Right ventricle myocardium (tissue), 1 donor: ENCODE measurements around a stretch of chrX.

DNA sequence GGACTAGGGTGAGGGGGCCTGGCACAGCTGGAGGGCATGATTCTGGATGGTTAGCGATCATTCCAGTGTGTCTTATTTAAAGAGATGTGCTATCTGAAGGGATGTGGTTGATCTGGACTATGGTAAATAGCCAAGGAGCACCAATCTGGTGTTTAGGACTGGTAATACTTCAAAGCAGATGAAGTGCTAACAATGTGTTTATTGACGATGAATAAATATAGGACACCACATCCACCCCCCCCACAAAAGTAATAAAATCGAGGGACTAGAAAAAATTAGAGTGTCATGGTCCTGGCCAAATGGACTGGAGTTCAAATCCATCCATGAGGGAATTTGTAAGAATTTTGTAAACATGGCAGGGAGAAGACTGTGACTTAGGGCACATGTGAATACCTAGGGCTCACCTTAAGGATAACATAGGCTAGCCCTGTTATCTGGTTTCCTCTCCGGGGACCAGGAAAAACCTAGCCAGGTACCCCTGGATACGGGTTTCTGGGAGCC is 126.0 kb upstream of the NRK start:
- PRO-cap, 2 experiments: no peak in any of the 2 experiments

GRCh38 chrX:106169408-106169877 is 1.3 kb downstream of the PWWP3B start:
- PRO-cap, 2 experiments: no peak in any of the 2 experiments

DNA sequence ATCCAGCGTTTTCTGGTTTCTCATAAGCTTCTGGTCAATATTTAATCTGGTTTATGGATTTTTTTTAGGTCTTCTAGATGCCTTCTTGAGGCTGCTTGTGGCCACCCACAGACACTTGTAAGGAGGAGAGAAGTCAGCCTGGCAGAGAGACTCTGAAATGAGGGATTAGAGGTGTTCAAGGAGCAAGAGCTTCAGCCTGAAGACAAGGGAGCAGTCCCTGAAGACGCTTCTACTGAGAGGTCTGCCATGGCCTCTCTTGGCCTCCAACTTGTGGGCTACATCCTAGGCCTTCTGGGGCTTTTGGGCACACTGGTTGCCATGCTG is 7.7 kb downstream of the CLDN2 start:
- PRO-cap, 2 experiments: no peak in any of the 2 experiments

GRCh38 chrX:106959957-106960417 is 39.8 kb downstream of the CLDN2 start:
- PRO-cap, 2 experiments: no peak in any of the 2 experiments

DNA sequence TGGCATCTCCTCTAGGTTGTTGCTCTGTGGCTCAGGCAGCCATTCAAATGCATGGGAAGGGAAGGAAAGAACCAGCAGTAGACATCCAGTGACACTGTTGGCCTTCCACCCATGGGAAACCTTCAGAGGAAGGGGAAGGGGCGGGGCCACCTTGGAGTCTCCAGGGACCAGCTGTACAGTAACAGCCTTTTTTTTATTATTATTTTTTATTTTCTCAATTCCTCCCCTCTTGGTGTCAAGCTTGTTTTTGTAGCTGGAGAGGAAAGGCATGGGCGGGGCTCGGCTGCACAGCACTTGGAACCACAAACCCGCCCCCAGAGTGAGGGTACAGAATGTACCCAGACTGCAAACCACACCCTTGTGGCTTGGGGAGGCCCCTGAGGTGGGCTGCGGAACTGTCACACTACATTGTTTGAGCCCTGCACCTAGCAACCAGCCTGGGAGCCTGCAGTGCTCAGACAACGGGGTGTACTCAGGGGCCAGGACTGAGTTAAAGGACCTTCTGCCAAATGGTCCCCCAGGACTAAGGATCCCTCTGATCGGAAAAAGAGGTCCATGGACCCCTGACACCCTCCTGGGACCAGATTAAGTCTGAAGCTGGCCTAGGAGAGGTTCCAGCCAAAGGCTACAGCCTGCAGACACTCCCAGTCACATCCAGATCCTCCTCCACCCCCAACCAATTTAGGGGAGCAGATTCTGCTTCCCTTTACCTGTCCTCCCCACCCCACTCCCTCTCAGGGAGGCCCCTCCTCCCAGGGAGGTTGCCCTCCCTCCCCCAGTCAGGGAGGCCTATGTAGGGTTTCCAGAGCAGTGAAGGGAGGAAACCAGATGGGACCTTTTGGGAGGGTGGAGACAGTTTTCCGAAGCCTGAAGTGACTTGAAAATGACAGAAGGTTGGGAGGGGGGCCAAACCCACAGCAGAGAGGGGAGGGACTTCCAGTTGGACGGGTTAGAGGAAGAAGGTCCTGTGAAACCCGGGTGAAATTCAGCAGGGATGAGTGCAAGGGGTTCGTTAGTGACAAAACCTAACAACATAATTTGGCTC is 45.9 kb downstream of the PRPS1 start:
- PRO-cap, 2 experiments: peak in 2 of 2 experiments; most common plus-strand start position 457 of the sequence (in 1); most common minus-strand start position 812 of the sequence (in 1)

DNA sequence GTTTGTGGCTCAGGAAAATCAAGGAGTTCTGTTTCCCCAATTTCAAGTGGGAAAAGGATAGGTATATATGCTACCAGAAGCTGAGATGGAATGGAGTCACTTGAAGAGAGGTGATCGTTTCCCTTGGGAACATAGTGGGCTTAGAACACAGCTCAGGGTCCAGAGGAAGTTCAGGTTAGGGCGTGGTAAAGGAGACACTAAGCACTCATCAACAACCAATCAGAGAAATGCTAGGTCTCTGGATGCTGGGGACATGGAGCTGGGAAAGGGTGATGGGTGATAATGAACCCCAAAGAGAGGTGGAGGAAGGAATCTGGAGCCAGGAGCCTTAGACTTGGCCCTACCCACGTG is 63.5 kb downstream of the TSC22D3 start:
- PRO-cap, 2 experiments: peak in 1 of 2 experiments; most common minus-strand start position 268 of the sequence (in 1)

GRCh38 chrX:107715395-107716142 is 60.0 kb downstream of the TSC22D3 start:
- PRO-cap, 2 experiments: no peak in any of the 2 experiments

- PRO-cap, 2 experiments: no peak in any of the 2 experiments
Measured at GRCh38 chrX:107718096-107718611, 57.4 kb downstream of the TSC22D3 start.

- PRO-cap, 2 experiments: no peak in any of the 2 experiments
Measured at GRCh38 chrX:107756659-107756918, 19.0 kb downstream of the TSC22D3 start.

DNA sequence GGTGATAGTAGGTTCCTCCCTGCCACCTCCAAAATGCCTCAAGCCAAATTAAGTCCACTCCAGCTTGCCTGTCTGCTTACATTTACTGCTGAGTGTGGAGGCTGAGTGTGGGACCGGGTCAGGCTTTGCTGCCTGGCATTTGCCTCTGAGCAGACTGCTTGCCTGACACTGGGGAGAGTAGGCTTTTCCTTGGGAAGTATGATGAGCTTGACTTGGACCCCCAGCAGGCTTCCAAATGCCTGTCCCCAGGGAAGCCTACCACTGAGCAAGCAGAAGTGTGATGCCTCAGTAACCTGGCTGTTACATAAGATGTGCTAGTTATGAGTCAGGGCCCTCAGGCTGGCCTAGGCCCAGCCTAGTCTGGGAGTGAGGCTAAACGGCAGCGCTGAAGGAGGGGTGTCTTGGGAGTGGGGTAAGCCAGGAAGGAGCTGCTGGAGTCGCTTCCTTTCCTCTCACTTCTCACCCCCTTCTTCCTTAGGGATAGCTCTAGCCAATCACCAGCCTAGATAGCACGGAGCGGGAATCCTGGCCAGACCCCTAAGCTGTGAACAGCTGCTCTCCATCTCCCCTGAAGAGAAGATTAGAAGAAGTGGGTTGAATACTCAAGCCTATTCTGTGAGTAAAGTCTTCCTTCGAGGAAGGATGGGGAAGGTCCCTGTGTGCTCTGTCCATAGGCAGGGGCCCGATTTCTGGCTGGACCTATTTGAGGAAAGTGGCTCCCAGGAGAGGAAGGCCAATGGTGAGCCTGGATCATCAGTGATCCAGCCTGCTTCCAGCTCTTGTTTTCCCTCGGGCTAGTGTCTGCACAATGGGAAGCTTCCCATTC is 8.8 kb downstream of the TSC22D3 start:
- PRO-cap, 2 experiments: no peak in any of the 2 experiments

GRCh38 chrX:108625901-108626123 is 110.6 kb downstream of the IRS4 start:
- PRO-cap, 2 experiments: no peak in any of the 2 experiments

- PRO-cap, 2 experiments: no peak in any of the 2 experiments
Measured at GRCh38 chrX:108732588-108733234, 3.7 kb downstream of the IRS4 start.

DNA sequence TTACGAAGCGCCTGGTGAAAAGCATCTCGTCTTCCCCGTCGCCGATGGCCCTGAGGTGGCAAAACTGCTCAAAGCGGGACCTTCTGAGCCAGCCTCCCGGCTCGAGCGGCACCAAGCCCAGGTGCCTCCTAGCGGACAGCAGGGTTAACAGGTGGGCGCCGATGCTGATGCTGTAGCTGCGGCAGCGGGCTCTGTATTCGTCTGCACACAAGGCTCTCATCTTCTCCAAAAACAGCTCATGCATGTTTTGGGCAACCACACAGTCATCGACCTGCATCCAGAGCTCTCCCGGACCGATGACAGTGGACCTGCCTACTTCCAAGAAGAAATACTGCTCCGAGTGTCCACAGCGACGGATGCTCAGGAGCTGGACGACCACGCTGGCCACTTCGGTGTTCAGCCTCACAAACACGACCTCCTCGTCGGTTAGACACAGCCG is 1.2 kb downstream of the IRS4 start:
- PRO-cap, 2 experiments: no peak in any of the 2 experiments

DNA sequence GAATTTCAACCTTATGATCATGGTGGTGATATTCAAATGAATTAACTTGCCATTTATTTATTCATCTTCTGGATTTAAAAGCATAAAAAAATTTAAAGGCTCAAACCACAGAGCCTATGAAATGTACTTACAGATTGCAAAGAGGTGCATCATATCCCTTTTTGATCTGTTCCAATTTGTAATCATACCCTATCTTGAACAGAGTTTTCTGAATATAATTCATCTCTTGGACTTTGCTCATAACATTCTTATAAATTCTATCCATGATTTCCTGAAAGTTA is 43.9 kb upstream of the KCNE5 start:
- PRO-cap, 2 experiments: no peak in any of the 2 experiments

DNA sequence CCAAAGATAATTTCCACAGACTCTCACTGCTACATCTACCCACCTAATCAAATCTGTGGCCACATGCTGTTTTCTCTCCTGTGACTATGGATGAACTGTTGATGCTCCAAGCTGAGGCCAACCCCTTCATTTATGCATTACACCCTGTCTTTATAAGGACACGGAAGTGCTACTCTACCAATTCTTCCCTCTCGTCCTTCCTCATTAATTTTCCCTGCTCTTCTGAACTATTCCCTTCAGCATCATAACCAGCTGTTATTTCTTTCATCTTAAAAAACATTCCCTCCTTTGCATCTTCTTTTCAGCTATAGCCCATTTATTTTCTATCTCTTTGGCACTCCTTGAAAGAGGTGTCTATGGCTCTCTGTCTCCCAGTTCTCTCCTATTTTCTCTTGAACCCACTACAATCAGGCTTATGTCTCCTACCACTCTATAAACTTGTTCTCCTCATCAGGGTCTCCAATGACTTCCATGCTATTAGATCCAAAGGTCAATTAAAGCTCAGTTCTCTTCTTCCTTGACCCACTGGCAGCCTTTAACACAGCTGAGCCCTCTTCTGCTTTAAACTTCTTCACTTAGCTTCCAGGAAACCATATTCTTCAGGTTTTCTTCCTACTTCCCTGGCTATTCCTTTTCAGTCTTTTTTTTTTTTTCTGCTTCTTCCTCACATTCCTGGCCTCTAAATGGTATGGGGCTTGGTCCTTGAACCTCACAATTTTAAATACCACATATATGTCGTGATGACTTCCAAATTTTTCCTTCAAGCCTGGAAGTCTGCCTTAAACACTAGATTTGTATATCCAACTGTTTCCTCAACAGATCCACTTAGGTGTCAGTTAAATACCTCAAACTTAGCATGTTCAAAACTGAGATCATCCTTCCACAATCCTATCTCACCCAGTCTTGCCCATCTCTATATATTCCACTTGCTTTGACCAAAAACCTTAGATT is 44.6 kb downstream of the ACSL4 start:
- PRO-cap, 2 experiments: no peak in any of the 2 experiments

DNA sequence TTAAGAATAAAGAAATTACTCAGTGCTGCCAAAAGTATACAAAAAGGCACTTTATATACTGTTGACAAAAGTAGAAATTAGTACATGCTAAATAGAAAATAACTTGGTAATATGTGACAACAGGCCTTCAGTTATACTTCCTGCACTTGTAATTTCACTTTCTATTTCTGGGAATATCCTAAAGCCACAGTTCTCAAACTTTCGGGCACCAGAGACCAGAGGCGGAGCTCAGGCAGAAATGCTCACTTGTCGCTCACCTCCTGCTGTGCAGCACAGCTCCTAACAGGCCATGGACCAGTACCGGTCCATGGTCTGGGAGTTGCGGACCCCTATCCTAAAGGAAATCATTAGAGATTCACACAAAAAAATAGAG is 25.8 kb downstream of the ACSL4 start:
- PRO-cap, 2 experiments: no peak in any of the 2 experiments

GRCh38 chrX:110022855-110023179 is 19.9 kb downstream of the TMEM164 start:
- PRO-cap, 2 experiments: no peak in any of the 2 experiments

DNA sequence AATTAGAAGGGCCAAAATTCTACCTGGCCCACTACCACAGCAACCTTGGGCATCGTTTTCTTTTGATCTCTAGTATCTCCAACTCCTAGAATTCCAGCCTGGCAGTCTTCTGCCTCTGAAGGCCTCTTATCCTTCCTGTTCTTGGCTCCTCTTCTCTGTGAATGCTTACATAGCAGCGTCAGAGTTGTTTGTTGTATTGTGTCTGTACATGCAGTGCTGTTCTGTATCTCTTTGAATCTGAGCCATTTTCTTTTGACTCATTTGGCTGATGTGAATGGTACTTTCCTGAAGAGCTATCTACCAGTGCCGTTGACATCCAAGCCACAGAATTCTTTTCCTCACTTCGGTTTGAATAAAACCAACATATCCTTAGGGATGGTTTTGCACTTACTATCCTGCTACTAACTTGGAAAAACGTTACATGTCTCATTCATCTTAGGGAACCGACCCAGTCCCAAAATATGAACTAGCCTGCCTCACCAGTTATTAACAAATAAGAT is 79.3 kb downstream of the TMEM164 start:
- PRO-cap, 2 experiments: no peak in any of the 2 experiments

- PRO-cap, 2 experiments: no peak in any of the 2 experiments
Measured at GRCh38 chrX:110086418-110086921, 83.6 kb downstream of the TMEM164 start.

DNA sequence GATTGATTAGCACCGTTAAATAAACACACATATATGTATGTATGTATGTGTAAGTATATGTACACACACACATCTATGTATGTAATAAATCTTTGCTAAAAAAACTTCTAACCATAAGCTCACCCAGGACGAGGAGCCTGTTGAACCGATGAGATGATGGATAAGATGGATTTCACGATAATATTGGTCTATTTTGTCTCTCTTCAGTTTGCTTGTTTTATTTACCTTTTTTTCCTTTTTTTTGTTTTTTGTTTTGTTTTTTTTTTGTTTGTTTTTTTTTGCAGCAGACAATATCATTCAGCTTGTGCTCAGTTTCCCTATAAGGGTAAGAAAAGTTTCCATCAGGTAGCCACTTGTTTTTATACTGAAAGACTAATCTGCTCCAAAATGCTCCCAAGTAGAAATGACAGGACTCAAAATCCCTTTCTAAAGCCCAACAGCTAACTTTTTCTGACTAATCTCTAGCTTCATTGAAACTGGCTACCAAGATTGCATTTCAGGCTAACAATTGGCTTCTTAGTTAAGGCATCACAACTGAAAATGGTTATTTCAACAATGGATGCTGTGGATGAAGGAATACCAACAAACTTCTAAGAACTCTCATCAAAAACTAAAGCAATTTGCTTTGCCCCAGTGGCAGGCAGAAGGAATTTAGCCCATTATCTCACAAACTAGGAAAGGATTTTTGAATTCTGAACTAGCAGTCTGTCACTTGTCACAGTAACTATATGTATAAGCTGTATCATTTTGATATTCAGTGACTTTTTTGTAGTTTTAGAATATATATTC is 121.5 kb downstream of the AMMECR1 start:
- PRO-cap, 2 experiments: no peak in any of the 2 experiments